Camera-type eye (tissue), 1 donor: ENCODE measurements around a stretch of chr6.

- RAMPAGE, long total RNA: no peak
Measured at GRCh38 chr6:69456436-69456741, 340.4 kb downstream of the LMBRD1 start.

GRCh38 chr6:70241727-70242652 lies 60.9 kb downstream of the COL9A1 start:
- RAMPAGE, long total RNA: no peak

DNA sequence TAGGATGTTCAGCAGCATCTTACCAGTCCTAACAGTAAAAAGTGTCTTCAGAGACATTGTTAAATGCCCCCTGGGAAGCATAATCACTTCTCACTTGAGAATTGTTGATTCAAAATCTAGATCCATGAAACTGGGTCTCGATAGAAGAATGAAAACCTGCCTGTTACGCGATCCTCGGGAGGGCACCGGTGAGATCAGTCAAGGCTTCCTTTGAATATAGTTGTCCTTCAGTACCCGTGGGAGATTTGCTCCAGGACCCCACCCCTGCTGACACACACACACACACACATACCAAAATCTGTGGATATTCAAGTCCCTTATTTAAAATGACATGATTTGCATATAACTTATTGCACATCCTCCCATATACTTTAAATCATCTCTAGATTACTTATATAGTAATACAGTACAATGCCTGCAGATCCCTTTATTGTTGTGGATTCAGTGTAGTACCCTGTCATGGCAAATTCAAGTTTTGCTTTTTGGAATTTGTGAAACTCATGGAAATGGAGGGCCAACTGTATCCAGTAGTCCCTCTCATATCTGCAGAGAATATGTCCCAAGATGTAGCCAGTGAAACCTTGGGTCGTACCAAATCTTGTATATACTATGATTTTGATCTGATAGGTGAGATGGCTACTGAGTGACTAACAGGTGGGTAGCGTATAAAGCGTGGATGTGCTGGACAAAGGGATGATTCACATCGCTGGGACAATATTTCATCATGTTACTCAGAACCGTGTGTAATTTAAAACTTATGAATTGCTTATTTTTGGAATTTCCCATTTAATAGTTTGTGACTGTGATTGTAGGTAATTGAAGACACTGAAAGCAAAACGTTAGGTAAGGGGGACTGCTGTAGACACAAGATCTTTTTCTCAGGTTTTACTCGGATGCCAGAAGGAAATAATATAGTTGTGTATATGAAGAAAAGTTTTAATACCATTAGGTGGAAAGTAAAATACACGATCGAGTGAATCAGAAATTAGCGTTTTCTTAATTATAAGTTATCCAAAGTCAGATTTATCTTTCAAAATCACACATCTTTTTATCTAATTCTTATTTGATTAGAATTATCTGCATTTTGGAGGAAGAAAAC lies 144.0 kb downstream of the SMAP1 start:
- RAMPAGE, long total RNA: no peak

GRCh38 chr6:71288867-71289185 lies 215 bp downstream of the OGFRL1 start:
- RAMPAGE, long total RNA: no peak

GRCh38 chr6:71289186-71289864 lies 714 bp downstream of the OGFRL1 start:
- RAMPAGE, long total RNA: no peak

- RAMPAGE, long total RNA: no peak
Measured at GRCh38 chr6:72771082-72771513, 149.2 kb downstream of the KCNQ5 start.

GRCh38 chr6:73508603-73509374 lies 12.0 kb downstream of the EEF1A1 start:
- RAMPAGE, long total RNA: no peak

DNA sequence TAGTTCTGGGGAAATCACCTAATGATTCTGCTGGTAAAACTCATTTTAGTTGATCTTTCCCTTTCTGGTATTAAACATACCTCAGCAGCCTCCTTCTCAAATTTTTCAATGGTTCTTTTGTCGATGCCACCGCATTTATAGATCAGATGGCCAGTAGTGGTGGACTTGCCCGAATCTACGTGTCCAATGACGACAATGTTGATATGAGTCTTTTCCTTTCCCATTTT lies 1.1 kb downstream of the EEF1A1 start:
- RAMPAGE, long total RNA: start-site peak on the minus strand centred at position 119 of the sequence, 73 bp wide, 595 reads

DNA sequence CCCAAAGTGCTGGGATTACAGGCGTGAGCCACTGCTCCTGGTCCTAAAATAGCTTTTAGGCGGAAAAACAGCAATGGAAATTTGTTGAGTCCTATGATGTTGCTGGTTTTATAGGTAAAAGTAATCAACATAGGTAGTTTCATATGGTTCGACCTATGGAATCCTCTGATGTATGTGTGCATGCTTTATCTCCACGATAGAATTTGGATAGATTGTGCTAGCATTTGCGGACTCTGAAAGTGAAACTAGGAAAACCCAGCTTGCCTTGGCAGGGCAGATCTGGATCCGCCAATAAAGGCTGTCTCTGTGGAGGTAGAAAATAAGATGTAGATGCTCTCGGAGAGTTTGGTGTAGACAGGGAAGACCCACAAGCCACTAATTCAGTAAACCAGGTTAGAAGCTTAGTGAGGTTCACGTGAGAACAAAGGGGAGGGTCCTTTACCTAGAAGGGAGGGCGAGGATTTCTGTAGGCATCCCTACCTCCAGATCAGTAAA lies 1.0 kb upstream of the SLC17A5 start:
- RAMPAGE, long total RNA: no peak

DNA sequence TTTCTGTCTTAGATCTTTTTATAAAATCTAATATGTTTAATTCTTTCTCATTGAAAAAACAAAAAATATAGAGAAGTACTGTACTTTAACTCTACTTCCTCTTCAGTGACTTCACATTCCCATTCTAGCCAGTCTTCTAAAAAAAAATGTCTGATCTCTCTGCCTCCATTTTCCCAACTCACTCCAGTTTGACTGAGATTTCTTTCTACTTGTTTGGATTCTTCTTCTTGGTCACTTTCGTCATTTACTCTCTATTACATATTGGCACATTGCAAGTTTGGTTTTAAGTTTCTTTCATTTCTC lies 51.1 kb downstream of the CD109 start:
- RAMPAGE, long total RNA: no peak

GRCh38 chr6:74498232-74498686 lies 707.6 kb downstream of the COL12A1 start:
- RAMPAGE, long total RNA: no peak

GRCh38 chr6:75268083-75268455 lies 16.5 kb downstream of the TMEM30A start:
- RAMPAGE, long total RNA: no peak

DNA sequence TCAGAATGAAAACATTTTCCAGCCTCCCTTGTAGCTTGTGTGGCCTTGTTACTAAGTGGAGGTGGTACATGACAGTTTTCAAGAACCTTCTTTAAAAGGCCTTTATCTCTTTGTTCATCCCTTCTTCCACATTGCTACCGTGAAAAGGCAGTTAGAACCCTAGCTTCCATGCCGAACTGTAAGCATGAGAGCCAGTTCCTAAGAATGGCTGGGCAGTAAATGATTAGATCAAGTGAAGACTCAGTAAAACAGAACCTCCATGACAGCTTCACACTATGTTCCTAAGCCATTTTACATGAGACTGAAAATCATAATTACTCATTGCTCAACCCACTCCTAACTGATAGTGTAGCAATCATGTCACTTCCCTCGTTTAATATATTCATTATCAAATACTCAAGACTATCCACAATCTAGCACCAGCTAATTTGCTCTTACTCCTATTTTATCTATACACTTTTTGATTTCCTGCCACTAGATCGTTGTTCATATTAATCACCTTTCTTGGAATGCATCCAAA lies 6.2 kb downstream of the TMEM30A start:
- RAMPAGE, long total RNA: no peak

- RAMPAGE, long total RNA: no peak
Measured at GRCh38 chr6:75402207-75402828, 91.3 kb downstream of the FILIP1 start.

DNA sequence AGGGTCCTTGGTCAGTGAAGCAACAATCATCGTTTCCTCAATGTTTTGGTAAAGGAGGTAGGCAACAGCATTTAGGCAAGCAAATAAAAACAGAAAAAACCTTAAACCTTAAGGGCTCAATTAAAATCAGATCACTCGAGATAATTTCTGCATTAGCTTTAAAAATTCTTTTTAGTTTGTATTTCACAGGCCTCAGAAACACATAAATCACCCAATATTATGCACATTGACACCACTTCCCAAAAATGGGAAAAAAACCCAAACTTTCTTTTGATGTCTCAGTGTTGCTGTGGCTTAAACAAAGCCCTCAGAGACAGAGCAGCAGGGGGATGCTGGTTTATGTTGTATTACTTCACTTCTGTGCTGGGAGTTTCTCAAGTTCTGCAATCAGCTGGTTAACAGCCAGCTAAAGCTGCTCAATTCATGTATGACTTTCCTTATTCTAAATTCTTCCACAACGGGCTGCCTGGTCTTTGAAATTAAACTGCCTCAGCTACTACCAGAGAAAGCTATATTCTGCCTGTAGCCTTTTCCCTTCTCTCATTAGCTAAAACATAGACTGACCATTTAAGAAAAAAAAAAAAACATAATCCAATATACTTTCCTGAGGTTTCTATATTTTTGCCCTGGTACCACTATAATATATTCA lies 5.6 kb downstream of the FILIP1 start:
- RAMPAGE, long total RNA: no peak

DNA sequence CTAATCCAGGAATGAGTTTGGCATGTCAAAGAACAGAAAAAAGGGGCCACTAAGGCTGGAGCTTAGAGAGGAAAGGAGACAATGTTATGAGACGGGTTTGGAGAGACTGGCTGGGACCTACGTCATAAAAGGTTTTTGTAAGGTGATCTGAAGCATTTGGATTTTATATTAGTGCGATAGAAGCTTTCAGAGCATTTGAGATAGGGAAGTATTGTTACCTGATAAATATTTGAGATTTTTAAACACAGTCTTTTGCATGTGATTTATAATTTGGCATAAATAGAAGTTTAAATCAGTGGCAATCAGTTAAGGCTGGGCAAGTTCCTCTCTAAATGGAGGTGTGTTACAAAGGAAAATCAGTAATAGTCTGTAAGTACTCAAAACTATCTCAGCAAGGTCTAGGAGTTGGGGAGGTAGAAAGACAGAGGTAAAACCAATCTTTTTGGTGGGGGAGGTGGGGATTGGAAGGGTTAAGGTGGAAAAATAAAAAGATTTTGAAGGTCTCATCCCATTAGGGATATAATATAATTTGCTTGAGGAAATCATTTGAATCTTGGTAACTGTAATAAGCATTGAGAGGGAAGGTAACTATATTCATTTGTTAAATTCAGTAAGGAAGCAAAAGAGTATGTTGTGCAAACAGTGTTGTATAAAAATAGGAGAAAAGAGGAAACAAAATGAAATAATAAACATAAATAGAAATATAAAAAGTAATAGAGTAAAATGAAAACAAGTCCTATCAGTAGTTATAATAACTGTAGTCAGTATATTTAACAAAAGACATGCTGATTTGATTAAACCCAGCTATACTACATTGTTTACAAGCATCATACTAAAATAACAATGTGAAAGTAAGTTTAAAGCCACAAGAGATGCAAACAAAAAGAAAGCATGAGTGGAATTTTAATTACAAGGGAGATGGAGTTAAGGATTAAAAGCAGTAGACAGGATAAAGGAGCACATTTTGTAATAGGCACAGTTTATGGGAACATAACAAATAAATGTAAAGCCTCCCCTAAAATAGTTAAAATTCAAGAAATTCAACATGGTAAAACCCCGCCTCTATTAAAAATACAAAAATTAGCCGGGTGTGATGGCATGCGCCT lies 41.2 kb downstream of the SENP6 start:
- RAMPAGE, long total RNA: no peak

- RAMPAGE, long total RNA: no peak
Measured at GRCh38 chr6:75886731-75887074, 137.7 kb downstream of the MYO6 start.

DNA sequence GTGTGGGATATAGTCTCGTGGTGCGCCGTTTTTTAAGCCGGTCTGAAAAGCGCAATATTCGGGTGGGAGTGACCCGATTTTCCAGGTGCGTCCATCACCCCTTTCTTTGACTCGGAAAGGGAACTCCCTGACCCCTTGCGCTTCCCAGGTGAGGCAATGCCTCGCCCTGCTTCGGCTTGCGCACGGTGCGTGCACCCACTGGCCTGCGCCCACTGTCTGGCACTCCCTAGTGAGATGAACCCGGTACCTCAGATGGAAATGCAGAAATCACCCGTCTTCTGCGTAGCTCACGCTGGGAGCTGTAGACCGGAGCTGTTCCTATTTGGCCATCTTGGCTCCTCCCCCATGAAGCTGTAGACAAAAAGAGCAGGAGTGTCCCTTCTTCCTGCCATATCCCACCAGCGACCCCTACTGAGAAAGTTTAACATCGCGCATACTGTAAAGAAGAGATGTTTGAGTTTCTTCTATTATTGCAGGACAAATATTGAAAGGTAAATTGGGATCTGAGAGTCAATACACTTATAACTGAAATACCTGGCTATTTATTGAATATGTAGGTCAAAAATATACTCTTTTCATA lies 586.5 kb downstream of the HTR1B start:
- RAMPAGE, long total RNA: no peak

GRCh38 chr6:77462190-77463293 lies 749 bp downstream of the HTR1B start:
- RAMPAGE, long total RNA: no peak

GRCh38 chr6:78066983-78067182 lies 414.0 kb downstream of the MEI4 start:
- RAMPAGE, long total RNA: no peak